Mucosa of descending colon (tissue), 1 donor: ENCODE data around the genes AMELY, CDY2B, HSFY2, RBMY1A1, PRY2 and CDY1B.

GRCh38 chrY:3367497-3368024, 211.3 kb upstream of the TGIF2LY start:
- PRO-cap, result no peak

DNA sequence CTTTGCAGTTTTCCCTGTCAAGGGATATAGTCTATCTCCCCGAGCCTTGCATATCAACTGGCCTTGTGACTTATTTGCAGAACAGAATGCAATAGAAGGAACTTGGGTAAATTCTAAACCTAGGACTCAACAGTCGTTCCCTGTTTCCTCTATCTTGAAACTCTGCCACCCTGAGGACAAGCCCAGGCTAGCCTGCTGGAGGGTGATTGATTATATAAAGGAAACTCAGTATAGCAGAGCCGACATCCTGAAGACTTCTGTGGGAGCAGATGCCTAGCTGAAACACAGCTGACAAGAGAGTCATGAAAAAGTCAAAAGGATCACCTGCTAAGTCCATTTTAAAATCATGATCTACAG, 197.1 kb downstream of the TGIF2LY start:
- PRO-cap, result no peak

DNA sequence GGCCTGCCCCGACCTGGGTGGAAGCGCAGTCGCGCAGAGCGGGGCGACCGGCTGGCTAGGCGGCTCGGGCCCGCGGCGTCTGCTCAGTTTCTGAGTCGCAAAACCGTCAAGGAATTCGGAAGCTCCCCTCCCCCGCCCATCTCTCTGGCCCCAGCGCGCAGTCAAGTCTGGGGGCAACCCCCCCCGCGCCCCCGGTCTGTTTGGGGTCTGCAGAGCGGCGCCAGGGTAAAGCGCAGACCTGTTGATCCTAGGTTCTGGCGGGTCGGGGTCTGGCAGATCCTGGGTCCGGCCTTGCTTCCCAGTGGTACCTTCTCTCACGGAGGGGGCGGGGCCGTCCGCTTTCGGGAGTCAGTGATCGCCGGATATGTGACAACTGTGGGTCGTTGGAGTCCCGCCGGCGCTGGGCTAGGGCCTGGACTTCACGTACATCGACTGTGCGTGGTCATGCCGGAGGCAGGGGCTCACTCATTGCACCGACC, at the start of gene AMELY:
Gene AMELY, minus strand, starts transcription at position 318 of the 479 bp plus-strand sequence.
- PRO-cap, result no peak

GRCh38 chrY:11214644-11215177, 1486.3 kb upstream of the USP9Y start:
- PRO-cap, result no peak

GRCh38 chrY:13702434-13703042, 1.2 kb upstream of the TMSB4Y start:
- PRO-cap, result no peak

GRCh38 chrY:17880088-17880639, at the start of gene CDY2B:
Gene CDY2B, minus strand, starts transcription at chrY:17880220.
- PRO-cap, result no peak

GRCh38 chrY:18773607-18773950, at the start of gene HSFY2:
Gene HSFY2, minus strand, starts transcription at chrY:18773735.
- PRO-cap, result no peak

- PRO-cap, result no peak
These were observed 136.6 kb downstream of the KDM5D start for GRCh38 chrY:19607963-19608363.

GRCh38 chrY:19744033-19744618, 400 bp downstream of the KDM5D start:
- PRO-cap, result no peak

- PRO-cap, result no peak
These were observed 71.7 kb upstream of the KDM5D start for GRCh38 chrY:19816173-19816636.

DNA sequence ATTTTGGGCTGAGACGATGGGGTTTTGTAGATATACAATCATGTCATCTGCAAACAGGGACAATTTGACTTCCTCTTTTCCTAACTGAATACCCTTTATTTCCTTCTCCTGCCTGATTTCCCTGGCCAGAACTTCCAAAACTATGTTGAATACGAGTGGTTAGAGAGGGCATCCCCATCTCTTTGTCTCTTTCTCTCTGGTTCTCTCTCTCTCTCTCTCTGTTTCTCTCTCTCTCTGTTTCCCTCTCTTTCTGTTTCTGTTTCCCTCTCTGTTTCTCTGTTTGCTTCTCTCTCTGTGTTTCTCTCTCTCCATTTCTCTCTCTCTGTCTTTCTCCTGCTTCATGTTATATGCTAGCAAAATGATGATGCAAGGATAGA, 158.8 kb upstream of the RBMY1B start:
- PRO-cap, result no peak

GRCh38 chrY:21534672-21535122, at the start of gene RBMY1A1:
Gene RBMY1A1, plus strand, starts transcription at chrY:21534879.
- PRO-cap, result no peak

DNA sequence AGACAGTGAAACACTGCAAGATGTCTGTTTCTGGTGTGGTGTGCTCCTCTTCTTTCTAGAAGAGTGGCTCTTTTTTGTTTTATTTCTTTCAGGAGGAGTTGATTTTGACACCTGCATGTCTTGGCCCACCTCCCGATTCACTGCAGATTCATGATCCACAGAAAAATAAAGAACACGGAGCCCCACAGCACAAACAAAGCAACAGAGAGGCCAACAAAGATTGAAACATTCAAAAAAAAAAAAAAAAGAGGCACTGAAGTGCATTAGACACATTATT, at the start of gene PRY2:
Gene PRY2, minus strand, starts transcription at position 54 of the 277 bp plus-strand sequence.
- PRO-cap, result no peak

DNA sequence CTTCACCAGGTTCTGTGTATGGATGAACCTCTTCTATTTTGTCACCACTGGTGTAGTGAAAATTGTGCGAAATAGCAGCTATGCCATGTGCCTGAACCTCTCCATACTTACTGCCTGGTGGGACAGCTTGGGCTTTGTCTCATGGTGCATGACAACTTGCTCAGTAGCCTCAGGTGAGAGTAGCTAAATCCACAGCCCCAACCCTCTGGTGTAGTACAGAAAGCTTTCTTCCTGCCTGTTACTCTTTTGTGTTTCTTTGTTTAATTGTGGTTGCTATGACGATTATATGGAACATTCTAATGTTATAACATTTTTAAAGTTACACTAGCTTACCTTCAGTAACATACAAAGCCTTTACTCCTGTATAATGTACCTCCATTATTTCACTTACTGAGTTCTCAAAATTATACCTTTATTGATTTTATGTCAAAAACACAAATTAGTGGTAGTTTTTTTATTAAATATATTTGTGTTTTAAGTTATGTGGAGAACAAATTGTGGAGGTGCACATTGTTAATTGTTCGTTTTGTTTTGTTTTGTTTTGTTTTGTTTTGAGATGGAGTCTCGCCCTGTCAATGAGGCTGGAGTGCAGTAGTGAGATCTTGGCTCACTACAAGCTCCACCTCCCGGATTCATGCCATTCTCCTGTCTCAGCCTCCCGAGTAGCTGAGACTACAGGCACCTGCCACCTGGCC, at the start of gene CDY1B:
Gene CDY1B, minus strand, starts transcription at position 245 of the 695 bp plus-strand sequence.
- PRO-cap, result no peak